ENCODE results near the genes KCTD8 and LRRC66.

- RRBS = no CpG with 5 or more reads among the region's 4 CpGs
These were observed 685.5 kb downstream of the KCTD8 start for GRCh38 chr4:43763150-43763554.

DNA sequence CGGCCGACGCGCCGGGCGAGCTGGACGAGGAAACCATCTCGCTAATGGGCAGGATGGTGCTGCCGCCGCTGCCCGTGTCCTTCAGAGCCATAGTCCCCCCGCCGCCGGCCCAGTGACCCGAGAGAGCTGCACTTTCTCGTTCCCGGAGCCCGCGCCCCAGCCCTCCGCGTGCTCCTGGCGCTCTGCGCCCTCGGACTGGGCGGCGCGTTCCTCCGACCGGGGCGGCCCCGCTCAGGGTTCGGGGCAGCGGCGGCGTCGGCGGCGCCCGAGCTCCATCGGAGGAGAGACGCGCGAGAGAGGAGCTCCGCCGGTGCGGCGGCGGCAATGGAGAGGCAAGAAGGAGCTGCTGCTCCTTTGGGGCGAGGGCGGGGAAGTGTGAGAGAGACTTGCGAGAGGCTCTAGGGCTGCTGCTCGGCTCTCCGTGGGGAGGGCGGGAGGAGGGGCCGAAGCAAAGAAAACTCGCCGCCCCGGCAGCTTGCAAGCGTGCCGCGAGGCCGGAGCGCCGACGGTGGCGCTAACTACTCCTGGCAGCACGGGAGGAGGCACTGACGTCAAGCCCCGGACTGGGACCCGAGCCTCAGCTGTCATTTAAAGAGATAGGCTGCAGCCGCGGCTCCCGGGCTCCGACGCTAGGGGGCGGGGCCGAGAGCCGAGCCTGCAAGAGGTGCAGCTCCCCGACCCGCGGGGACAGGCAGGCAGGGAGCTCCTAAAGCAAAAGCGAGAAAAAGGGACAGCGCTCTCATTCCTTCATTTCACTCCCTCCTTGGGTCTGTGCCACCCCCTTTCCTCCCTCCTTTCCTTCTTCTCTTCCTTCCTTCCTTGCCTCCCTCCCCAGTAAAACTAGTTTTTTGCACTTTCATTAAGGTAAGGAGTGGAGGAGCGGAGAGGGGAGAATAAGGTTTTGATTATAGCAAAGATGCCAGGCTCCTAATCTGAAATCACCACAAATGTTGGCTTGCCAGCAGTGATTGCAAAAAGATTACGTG, at the start of gene KCTD8:
Gene KCTD8 (minus strand): TSS at position 377 of the 986 bp plus-strand sequence.
- RRBS = 4% methylated on average over 47 of the region's 85 CpGs

DNA sequence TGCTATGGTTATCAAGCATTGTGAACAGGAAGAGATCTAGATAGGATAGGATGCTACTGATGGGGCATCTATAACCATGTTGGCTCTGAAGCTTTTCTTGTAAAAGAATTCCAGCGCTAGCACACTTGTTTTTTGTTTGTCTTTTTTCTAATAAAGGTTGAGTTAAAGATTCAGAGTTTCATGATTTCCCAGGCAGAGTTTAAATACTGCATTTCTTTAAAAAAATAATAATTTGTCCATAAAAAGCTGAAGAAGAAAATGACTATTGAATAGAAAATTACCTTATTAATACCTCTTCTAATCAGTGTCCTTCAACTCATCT, 448.4 kb upstream of the GNPDA2 start:
- RRBS = no CpG with 5 or more reads among the region's 1 CpG

- RRBS = under 1% methylated on average over 10 of the region's 39 CpGs
These were observed 1.0 kb downstream of the GABRA2 start for GRCh38 chr4:46388463-46389784.

- RRBS = no CpG with 5 or more reads among the region's 18 CpGs
These were observed 535 bp upstream of the GABRA2 start for GRCh38 chr4:46390409-46390916.

GRCh38 chr4:47836420-47837347, 1.2 kb downstream of the CORIN start:
- RRBS = under 1% methylated on average over 16 of the region's 53 CpGs

GRCh38 chr4:48093805-48094294, 40.2 kb downstream of the TXK start:
- RRBS = no CpG with 5 or more reads among the region's 3 CpGs

- RRBS = no CpG with 5 or more reads among the region's 1 CpG
These were observed 3.8 kb upstream of the TXK start for GRCh38 chr4:48137797-48138242.

DNA sequence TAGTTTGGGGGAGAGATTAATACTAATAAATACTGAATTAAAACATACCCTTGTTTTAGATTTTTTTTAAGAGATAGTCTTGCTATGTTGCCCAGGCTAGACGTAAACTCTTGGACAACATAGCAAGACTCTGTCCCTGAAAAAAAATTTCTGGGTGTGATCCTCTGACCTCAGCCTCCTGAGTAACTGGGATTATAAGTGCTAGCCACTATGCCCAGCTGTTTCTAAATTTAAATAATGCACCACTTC, 56.0 kb downstream of the TEC start:
- RRBS = no CpG with 5 or more reads among the region's 1 CpG

DNA sequence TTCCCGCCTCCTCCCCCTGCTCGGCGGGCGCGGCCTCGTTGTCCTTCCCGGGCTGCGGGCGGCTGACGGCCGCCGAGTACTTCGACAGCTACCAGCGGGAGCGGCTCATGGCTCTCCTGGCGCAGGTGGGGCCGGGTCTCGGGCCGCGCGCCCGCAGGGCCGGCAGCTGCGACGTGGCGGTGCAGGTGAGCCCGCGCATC, 282 bp downstream of the ZAR1 start:
- RRBS = under 1% methylated on average over 16 of the region's 28 CpGs

- RRBS = 14% methylated on average over 11 of the region's 45 CpGs
These were observed 1.3 kb downstream of the ZAR1 start for GRCh38 chr4:48491191-48491991.

DNA sequence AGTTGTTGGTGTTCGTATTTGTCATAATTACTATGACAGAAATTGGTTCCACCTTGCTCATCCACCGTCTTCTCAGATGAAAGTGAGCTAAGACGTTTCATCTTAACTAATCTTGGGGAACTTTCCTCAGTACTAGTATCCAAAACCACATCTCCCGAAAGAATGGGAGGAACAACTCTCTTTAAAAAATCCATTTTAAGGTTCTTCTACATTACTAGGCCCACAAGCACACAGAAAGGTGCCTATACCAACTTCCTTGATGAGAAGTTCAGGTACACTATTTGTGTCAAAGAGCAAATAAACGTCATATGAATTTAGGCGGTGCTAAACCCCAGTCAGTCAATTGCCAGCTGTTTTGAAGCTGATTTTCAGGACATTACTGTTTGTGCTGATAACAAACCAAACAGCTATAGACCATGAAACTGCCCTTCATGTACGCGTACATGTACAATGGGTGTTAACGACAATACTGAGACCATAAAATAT, 99.1 kb downstream of the FRYL start:
- RRBS = no CpG with 5 or more reads among the region's 9 CpGs

DNA sequence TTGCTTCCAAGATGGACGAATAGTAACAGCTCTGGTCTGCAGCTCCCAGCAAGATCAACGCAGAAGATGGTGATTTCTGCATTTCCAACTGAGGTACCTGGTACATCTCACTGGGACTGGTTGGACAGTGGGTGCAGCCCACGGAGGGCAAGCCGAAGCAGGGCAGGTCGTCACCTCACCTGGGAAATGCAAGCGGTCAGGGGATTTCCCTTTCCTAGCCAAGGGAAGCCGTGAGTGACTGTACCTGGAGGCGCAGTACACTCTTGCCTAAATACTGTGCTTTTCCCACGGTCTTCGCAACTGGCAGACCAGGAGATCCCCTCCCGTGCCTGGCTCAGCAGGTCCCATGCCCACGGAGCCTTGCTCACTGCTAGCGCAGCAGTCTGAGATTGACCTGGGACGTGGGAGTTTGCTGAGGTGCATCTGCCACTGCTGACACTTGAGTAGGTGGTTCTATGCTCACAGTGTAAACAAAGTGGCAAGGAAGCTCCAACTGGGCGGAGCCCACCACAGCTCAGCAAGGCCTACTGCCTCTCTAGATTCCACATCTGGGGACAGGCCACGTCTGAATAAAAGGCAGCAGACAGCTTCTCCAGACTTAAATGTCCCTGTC, 51.2 kb downstream of the FRYL start:
- RRBS = no CpG with 5 or more reads among the region's 16 CpGs

DNA sequence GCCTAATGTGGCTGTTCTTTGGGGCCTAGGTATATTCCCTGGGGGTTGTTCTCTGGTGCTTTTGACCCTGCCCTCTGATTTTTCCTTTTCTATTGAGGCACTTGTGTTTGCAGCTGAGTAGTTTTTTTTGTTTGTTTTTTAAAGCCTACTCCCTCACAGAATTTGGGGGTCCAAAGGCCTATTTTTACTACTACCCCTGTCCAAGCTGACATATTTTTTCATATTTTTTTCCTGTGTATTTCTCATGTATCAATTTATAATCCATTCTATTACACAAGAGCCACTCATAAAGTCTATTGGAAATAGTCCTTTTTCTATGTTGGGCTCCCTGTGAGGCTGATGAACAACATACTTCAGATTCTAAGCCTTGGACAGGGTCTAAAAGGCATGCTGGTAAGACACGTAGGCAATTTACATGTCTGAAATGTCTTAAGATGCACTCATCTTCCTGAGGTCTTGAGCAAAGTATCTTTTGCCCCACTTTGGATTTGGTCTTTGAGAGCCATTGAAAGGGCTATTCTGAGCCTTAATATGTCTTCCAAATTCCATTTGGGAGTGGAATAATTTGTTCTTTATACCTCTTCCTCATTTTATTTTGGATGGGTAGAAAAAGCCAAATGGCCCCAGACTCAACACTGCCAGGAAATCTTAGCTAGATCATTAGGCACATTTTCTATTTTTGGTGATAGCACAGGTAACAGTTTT, 31.7 kb downstream of the OCIAD1 start:
- RRBS = no CpG with 5 or more reads among the region's 1 CpG

DNA sequence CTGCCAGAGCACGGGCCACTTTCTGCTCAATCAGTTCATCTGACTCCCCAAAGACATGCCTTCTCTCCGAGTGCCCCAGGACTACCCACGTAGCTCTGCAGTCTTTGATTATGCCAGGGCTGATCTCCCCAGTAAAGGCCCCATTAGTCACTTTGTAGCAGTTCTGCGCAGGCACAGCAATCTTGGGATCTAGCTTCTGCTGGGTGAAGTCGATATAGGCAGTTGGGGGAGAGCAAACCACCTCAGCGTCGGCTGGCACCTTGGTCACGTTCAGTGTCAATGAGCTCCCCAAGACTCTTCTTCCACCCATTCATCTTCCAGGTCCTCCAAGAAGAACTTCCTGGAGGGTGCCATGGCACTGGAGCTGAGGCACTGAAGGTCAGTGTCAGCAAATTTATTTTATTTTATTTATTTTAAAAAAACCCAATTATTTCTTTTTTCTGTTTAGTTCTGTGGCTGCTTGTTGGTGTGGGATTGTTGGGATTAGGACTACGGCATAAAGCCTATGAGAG, 30.8 kb downstream of the CWH43 start:
- RRBS = no CpG with 5 or more reads among the region's 9 CpGs

- RRBS = no CpG with 5 or more reads among the region's 4 CpGs
These were observed 45.0 kb downstream of the CWH43 start for GRCh38 chr4:49030573-49031936.

DNA sequence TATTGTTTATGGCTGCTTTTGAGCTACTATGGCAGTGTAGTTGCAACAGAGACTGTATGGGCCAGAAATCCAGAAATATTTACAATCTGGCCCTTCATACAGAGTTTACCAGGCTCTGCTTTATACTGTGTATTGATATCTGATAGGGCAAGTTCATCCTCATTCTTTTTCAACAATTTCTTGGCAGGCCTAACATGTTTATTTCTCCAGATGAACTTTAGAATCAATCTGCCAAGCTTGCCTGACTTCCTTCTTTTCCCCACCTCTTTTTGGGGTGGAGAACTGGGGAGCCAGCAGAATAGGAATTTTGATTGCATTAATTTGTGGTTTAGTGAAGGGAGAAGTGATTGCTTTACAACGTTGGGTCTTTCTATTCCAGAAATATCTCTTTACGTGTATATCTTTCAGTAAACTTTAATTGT, 15.9 kb downstream of the DCUN1D4 start:
- RRBS = no CpG with 5 or more reads among the region's 2 CpGs

GRCh38 chr4:51895910-51896118, 52.9 kb downstream of the DCUN1D4 start:
- RRBS = no CpG with 5 or more reads among the region's 1 CpG

DNA sequence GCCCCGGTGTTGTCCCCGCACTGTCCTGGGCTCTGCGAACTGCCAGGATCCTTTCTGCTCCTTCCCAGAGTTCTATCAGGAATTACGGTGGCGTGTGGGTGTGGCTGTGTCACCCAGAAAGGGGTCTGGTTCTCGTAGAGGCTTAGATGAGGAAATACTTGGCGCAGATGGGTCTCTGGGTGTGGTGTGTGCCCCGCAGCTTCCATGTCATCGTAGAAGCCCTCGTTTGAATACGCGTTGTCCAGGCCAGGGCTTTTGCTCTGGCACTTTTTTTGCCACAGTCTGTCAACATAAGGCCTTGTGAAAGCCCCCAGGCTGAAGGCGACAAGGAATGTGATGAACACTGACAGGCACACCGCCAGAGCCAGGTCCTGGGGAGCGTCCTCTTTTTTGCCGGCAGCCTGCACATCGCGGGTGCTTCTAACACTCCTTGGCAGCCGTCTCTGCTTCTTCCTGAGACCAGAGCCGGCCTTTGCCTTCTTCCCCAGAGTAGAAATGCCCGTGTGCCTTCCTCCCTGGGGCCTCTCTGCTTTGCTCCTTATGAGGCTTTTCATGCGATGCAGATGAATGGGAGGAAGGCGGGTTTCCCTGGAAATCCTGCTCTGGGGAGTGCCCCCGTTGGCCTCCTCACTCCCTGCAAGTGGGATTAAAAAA, 24.5 kb downstream of the LRRC66 start:
- RRBS = 17% methylated on average over 5 of the region's 24 CpGs

- RRBS = no CpG with 5 or more reads among the region's 5 CpGs
These were observed at the start of gene LRRC66 for GRCh38 chr4:52020296-52020705. Gene LRRC66 (minus strand): TSS chr4:52020363.

Data from retinal pigment epithelial cell (primary cell).